Hematopoietic multipotent progenitor cell (in vitro differentiated cells): ENCODE measurements around a stretch of chr12.

GRCh38 chr12:51026455-51026895 lies 291 bp upstream of the SLC11A2 start:
- CAGE, long polyA plus RNA: no peak

GRCh38 chr12:51051505-51052130 lies 3.5 kb downstream of the LETMD1 start:
- CAGE, long polyA plus RNA: no peak

GRCh38 chr12:51064051-51064823 lies 16.1 kb downstream of the LETMD1 start:
- CAGE, long polyA plus RNA: no peak

GRCh38 chr12:51082535-51083502 lies 577 bp downstream of the CSRNP2 start:
- CAGE, long polyA plus RNA: no peak

DNA sequence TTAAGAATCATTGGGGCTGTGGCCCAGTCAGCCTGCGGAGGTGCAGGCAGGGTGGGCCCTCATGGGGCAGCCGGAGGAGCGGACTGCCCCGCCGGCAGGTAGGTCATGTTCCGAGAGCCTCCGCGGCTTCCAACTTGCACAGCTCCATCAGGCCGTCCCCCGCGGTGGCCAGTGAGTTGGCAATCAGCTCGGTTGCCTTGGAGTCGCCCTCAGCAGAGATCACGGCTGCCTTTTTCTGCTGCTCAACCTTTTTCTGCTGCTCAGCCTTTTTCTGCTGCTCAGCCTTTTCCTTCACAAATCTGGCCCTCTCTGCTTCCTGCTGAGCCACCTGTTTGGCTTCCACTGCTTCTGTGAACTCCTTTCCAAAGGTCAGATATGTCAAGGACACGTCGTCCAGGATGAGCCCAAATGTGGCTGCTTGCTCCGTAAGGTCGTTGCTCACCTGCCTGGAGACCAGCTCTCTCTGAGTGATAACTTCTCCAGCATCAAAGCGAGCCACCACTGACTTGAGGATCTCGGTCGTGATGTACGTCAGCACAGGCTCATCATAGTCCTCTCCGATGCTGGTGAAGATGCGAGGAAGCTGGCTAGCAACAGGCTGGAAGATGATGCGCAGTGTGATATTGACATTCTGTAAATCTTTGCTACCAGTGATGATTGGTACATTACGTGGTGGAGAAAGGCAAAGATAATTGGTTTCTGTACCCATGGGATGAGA lies 41.3 kb upstream of the CSRNP2 start:
- CAGE, long polyA plus RNA: no peak

DNA sequence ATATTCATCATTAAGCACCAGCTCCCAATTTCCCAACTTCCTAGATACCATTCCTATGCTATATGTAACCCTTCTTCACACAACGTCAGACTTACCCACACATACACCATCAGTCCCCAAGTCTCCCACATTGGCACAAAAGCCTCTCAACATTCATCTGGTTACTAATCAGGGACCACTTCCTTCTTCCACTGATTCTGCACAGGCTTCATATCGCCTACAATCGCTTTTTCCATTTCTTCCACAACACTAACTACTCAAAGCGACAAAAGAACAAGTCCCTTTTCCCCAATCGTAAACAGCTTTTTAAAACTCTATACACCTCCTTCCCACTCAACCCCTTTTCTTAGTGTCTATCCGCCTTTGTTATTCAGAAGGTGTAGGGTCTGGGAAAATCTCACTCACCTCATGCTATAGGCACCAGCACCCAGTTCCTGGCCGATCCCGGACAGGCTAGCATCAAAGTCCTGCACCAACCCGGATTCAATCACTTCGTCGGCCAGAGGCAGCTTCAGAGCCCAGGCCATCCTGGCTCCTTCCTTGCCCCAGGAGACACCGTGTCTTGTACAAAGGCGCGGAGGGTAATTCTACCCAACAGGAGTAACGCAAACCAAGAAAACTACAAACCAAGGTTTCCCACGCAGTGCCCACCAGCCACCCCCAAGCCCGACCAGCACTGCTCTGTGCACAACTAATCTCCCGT lies 888 bp downstream of the TFCP2 start:
- CAGE, long polyA plus RNA: no peak

DNA sequence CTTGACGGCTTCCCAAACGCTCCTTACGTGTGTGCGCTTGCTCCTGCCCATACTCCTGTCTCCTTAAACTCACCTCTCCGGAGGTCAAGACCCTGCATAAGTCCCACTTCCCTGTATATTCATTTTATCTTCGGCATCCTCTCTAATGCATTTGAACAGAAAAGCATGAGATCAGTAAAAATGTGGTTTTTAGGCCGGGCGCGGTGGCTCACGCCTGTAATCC lies 372 bp upstream of the TFCP2 start:
- CAGE, long polyA plus RNA: no peak

DNA sequence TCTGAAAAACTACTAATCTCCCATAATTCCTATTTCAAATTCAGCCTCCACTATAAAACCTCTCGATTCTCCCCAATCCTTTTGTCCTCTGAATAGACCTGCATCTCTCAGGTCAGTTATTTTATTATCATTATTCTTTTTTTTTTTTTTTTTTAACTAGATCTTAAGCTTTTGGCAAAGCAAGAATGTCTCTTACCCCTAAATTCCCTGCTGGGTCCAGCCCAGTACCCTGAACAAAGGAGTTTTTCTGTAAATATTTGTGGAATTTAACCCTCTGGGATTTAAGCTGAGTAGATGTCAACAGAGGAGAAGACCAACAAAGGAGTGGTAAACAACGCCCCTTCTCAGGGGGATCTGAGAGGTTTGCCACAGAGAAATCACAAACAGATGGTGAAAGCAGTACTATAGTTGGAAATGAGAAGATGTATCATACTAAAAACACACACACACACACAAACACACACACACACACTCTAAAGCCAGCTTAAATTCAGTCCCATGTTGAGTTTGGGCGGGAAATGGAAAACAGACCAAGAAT lies 3.4 kb downstream of the BIN2 start:
- CAGE, long polyA plus RNA: no peak

DNA sequence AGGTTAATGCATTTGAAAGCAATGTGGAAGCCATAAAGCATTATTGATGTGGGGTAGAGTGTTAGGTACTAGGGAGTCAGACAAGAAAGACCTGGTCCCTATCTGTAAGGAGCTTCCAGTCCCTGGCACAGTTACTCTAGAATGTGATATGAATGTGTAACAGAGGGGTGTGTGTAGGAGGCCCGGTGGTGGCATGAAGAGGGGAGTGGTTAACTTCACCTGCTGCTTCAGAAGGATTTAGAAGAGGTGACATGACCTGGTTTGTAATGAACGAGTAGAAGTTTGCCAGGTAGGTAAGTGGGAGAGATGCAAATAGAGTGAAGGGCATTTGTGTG lies 15.1 kb upstream of the GALNT6 start:
- CAGE, long polyA plus RNA: no peak

DNA sequence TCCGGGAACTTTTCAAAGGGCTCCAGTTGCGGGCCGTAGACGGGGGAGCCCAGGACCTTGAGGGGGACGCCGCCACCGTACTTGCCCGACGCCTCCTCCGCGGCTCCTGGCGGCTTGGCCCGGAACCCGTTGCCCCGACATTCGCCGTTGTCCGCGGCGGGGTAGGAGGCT lies 6.5 kb upstream of the TMDD1 start:
- CAGE, long polyA plus RNA: no peak

- CAGE, long polyA plus RNA: no peak
These were observed 594 bp downstream of the ACVRL1 start for GRCh38 chr12:51907942-51908253.

DNA sequence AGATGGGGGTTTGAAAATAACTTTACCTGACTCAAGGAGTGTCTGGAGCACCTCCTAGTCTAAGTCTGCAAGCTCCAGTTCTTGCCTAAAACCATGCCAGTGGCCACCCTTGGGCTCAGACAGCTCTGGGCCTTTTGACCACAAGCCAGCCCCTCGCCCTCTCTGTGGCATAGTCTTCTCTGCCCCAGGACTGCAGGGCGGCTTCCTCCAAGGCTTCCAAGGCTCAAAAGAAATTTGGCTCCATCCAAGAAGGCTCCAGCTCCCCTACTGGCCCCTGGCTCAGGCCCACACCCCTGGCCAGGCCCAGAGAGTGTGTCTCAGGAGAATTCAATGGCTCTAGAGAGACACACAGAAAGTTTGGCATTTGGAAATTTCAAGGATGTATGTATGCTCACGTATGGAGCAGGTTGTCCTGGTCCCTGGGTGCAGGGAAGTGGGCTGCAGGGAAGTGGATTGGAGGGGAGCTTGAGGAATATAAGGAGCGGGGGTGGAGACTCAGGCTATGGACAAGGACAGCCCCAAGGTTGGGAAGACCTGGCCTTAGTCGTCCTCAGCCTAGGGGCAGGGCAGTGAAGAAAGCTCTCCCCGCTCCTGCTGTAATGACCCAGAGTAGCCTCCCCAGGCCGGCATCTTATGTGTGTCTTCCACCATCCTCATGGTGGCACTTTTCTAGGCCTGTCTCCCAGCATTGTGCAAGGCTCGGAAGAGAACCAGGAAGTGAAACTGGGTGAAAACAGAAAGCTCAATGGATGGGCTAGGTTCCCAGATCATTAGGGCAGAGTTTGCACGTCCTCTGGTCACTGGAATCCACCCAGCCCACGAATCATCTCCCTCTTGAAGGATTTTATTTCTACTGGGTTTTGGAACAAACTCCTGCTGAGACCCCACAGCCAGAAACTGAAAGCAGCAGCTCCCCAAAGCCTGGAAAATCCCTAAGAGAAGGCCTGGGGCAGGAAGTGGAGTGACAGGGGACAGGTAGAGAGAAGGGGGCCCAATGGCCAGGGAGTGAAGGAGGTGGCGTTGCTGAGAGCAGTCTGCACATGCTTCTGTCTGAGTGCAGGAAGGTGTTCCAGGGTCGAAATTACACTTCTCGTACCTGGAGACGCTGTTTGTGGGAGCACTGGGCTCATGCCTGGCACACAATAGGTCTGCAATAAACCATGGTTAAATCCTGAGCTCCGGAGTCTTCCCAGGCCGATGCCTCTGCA lies 15.3 kb downstream of the ACVRL1 start:
- CAGE, long polyA plus RNA: no peak

DNA sequence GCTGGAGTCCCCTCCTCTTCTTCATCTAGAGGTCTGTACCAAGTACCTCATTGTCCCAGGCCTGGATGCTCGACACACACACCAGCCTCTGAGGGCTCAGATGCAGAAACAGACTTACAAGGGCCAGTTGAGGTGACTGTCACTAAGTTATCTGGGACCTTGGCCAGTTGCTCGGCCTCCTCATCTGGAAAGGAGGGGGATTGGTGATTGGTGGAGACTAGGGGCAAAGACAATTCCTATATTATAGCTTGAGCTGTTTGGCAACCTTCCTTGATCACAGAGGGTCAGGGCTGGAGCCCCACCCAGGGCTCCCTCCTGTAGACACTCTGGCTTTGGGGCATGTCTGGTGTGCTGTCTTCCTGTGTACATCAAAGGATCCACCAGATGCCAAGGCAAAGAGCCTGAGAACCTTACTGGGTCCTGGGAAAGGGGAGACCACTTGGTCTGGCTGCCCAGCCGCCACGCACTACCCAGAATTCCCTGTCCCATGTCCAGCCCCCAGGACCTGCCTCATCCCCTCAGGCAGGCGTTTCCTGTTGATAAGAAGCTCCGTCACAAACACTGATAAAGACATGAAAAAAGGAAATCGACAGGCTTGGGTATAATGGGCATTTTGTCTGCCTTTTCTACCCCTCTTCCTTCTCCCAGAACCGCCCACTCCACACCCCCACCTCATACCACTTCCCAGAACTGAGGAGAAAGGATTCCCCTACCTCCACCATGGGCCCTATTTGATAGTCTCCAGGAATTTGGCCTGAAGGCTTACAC lies 18.6 kb downstream of the ACVRL1 start:
- CAGE, long polyA plus RNA: no peak

- CAGE, long polyA plus RNA: no peak
These were observed 24.9 kb downstream of the ACVR1B start for GRCh38 chr12:51975931-51977348.

DNA sequence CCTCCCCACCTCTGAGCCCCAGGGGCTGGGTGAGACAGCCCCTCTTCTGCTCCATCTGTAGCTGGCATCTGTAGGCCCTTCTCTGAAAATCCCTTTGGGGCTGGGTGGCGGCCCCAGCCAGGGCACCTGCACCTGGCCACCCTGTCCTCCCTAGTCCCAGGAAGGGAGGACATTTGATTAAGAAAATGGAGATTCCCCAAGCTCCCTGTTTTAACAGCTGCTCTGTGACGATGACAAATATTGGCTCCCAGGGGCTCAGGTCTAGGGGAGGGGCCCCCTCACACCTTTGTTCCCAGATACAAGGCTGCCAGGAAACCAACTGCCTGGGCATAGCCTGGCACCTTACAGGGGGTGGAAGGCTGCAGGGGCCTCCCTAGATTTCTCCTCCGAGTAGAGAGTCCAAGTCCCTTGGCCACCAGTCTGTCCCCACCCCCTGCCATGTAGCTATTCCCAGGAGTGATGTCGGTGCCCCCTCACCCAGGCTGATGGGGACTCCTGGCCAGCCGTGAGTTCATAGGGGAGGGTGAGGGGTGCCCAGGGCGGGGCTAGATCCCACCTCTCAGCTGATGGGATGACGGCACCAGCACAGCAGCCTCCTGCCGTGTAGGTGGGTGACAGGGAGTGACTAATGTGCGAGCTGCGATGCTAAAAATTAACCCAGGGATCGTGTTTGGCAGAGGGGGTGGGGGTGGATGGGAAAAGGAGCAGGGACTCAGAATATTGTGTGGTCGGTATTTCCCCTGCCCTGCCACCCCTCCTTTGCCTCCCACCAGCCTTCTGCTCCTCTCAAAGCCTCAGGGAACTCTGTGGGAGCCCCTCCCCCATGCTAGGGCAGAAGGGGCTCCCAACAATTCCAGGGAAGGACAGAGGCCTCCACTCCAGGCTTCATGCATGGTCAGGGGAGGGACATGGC lies 12.2 kb downstream of the TAMALIN start:
- CAGE, long polyA plus RNA: no peak

GRCh38 chr12:52022998-52023268 lies 16.2 kb downstream of the TAMALIN start:
- CAGE, long polyA plus RNA: no peak

GRCh38 chr12:52039794-52040439 lies 11.3 kb upstream of the NR4A1 start:
- CAGE, long polyA plus RNA: no peak

- CAGE, long polyA plus RNA: no peak
These were observed 1.2 kb downstream of the NR4A1 start for GRCh38 chr12:52052438-52052852.

- CAGE, long polyA plus RNA: no peak
These were observed 880 bp downstream of the ATG101 start for GRCh38 chr12:52070557-52071159.

DNA sequence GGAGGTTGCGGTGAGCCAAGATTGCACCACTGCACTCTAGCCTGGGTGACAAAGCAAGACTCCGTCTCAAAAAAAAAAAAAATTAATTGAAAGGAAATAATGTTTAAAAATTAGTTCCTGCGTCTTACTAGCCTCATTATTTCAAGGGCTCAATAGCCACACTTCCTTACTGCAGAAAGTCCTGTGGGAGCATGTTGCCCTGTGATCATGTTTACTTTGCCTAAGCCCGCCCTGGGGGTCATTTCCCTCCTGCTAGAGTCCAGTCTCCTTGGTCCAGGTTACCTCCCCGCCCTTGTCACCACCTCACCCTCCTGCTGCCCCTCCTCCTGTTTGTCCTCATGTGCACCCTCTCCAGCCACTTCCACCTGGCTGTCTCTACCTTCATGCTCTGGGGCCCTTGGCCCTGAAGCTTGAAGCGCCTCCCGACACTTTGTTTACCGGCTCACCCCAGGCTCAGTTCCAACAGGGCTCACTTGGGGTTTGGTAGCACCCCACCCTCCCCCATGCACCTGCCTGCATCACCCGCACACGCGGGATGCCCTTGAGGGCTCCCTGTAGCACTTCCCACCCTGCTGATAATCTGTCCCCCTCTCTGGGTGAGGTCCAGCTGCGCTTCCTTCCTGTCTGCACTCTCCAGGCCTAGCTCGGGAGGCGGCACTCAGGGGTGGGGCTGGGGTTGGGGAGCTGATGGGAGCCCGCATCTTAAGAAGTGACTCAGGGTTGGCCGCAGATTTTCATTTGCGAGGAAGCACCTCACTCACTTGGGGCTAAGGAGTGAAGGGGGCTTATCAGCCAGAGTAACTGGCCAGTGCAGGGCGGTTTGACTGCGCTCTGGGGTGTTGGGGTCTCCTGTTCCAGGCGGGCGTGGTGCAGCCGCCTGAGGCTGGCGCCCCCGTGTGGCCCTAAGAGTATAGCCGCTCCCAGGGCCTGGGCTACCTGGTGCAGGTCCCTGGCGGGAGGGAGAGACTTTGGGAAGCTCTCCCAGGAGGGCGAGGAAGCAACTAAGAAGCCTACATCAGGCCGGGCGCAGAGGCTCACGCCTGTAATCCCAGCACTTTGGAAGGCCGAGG lies 40.1 kb downstream of the SMIM41 start:
- CAGE, long polyA plus RNA: no peak